Trachea (tissue), 1 donor: Measurements from ENCODE around the genes PROCR and DSN1.

DNA sequence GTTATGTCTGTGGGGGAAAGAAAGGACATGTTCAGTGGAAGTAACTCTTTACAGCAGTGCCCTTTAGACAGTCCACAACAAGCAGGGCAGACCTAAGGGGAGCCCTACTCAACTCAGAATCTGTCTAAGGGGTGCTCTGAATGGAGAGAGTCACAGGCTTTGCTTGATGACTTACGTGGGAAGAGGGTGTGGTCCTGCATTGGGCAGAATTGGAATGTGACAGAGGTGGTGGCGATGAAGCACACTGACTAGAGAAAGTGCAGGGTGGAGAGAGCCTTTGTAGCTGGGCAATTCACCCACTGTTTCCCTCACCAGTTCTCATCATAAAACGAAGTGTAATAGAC is 11.2 kb downstream of the TP53INP2 start:
- PRO-cap: no peak

DNA sequence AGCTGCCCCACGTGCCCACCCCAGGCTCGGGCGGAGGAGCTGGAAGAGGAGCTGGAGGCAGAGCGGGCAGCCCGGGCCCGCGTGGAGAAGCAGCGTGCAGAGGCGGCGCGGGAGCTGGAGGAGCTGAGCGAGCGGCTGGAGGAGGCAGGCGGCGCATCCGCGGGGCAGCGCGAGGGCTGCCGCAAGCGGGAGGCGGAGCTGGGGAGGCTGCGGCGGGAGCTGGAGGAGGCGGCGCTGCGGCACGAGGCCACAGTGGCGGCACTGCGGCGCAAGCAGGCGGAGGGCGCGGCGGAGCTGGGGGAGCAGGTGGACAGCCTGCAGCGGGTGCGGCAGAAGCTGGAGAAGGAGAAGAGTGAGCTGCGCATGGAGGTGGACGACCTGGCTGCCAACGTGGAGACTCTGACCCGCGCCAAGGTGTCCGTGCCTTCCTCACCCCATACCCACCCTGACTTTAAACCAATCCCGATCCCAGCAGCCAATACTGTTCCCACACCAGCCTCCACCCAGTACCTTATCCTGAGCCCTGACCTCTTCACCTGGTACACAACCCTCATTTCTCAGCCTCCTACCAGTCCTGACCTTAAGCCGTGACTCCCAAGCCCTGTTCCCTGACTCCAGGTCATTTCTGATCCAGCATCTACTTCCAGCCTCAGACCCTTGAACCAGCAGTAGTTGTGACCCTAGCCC is 41.7 kb downstream of the MYH7B start:
- PRO-cap: no peak

GRCh38 chr20:35038950-35039447 is 53.6 kb downstream of the TRPC4AP start:
- PRO-cap: no peak

GRCh38 chr20:35146344-35146778 is 775 bp downstream of the EDEM2 start:
- PRO-cap: no peak

- PRO-cap: bidirectional peak, plus-strand start at chr20:35171863, minus-strand start at chr20:35171840; bidirectional peak, plus-strand start at chr20:35172087, minus-strand start at chr20:35171968
Observed at GRCh38 chr20:35171615-35172503, at the start of gene PROCR. Gene PROCR, plus strand, starts transcription at chr20:35172072.

DNA sequence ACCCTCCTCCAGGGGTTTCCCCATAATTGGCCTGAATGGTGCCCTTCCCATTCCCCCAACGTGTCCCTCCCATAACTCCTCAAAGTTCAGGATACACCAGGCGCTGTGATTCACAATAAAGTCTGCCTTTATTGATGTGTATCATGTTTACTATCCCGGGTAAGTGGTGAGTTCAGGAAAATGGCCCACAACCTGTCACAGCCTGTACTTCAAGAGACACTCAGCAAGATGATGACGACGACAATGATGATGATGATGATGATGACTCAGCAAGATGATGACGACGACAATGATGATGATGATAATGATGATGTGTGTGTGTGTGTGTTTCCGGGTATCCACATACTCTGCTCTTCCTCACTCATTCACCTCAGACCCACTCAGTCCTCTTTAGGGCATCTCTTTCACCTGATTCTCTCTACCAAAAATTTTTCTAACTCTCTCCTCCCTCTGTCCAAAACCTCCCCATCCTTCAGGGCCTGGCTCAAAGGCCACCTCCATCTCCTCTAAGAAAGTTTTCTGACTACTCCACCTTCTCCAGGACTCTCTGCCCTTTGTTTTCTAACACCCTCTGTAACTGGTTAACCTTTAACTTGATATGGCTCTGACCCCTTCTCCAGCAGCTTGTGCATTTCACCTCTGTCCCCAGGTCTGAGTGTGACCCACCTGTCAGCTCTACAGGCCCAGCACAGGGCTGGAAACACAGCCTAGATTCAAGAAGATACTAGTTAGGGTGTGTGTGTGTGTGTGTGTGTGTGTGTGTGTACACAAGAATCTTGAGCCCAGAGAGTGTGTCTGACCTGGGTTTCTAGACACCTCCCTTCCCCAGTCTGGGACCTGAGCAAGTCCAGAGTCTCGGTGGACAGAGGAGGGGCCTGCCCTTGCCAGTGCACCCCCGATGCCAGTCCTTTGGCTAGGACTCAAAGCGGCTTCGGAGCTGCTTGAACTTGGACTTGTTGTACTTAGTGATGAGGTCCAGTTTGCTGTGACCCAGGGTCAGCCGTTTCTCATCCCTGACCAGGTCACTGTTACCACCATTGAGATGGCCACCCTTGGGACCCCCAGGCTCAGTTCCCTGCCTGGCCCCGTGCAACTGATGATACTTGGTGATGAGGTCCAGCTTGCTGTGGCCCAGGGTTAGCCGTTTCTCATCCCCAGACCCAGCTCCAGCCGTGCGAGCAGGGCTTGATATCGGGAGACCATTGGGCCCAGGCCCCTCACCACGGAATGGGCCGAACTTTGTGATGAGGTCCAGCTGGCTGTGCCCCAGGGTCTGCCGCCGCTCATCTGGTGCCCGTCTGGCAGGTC is 1.5 kb upstream of the EIF6 start:
- PRO-cap: no peak

- PRO-cap: no peak
Observed at GRCh38 chr20:35601008-35601362, 14.6 kb upstream of the SPAG4 start.

DNA sequence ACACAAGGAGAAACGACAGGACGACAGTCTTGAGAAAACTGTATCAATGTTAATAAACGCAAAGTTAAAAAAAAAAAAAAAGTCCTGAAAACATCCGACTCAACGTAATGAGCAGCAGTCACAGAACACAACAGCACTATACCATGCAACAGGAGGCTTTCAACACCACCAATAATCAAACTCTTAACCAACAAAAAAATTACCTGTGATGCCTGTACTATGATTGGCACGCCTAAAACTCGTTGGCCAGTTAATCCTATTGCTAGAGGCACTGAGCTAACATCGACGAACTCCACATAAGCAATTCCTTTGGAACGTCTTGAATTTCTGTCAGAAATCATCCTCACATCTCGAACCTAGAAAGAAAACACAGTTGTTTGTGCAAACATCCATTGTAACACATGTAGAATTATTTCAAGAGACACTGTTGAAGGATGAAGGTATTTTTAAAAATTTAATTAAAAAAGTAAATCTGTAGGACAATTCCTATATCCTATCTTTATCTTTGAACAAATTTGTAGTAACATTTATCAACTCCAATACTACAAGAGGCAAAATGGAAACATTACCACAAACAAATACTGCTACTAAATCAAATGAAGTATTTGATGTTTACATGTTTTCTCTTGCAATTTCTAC is 17.6 kb downstream of the RBM39 start:
- PRO-cap: no peak

GRCh38 chr20:36095781-36096628 is 58.5 kb upstream of the EPB41L1 start:
- PRO-cap: no peak

GRCh38 chr20:36460398-36460984 is 80.8 kb upstream of the MYL9 start:
- PRO-cap: no peak

DNA sequence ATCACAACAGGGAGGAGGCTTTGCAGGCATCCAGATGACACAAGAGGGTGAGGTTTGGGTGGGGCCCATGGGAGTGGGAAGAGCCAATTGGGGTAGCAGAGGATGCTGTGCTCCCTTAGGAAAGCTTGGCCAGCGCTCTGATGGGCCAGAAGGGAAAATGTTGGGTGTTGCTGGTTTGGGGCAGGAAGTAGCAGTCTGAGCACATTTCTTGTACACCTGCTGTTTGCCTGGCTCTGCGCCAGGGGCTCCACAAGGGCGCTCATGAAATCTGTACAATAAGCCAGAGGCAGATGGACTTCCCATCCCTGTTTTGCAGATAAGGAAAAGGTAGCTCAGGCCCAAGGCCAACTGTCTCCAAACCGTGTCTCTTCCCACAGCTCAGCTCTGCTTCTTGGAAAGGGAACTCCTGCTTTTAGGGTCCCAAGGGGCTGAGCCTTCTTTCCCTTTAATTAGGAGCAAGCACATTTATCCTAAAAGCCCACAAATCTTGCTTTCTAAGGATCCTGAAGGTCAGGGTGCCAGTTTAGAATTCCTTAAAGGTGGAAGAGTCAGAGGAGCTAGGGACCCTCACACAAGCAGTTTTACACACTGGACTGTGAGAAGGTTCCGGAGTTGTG is 73.6 kb upstream of the MYL9 start:
- PRO-cap: no peak

- PRO-cap: no peak
Observed at GRCh38 chr20:36496657-36497044, 44.7 kb upstream of the MYL9 start.

DNA sequence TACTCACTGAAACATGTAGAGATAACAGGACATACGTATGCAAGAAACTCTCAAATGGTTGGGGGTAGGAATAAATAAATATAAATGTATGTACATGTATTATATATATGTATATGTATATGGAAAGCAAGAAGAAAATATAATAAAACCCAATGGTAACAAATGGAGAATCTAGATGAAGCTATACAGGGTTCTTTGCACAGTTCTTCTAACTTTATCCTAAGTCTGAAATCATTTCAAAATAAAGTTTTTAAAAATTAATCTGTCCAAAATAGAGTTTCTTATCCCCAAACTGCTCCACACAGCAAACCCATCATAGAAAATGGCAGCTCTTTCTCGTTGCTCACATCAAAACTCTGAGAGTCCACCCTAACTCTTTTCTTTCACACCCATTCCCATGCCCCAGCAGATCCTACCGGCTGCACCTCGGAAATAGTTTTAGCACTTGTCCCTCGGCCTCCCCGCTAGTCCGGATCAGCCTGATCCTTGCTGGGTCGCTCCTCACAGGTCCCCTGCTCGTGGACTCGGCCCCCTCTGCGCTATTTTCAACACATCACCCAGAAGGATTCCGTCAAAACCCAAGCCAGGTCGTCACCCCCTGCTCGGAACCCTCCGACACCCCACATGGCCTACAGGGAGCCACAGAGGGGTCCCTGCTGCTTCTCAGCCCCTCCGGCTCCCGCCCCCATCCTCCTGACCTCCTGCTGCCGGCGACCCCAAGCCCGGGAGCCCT is 1.0 kb upstream of the MYL9 start:
- PRO-cap: no peak

DNA sequence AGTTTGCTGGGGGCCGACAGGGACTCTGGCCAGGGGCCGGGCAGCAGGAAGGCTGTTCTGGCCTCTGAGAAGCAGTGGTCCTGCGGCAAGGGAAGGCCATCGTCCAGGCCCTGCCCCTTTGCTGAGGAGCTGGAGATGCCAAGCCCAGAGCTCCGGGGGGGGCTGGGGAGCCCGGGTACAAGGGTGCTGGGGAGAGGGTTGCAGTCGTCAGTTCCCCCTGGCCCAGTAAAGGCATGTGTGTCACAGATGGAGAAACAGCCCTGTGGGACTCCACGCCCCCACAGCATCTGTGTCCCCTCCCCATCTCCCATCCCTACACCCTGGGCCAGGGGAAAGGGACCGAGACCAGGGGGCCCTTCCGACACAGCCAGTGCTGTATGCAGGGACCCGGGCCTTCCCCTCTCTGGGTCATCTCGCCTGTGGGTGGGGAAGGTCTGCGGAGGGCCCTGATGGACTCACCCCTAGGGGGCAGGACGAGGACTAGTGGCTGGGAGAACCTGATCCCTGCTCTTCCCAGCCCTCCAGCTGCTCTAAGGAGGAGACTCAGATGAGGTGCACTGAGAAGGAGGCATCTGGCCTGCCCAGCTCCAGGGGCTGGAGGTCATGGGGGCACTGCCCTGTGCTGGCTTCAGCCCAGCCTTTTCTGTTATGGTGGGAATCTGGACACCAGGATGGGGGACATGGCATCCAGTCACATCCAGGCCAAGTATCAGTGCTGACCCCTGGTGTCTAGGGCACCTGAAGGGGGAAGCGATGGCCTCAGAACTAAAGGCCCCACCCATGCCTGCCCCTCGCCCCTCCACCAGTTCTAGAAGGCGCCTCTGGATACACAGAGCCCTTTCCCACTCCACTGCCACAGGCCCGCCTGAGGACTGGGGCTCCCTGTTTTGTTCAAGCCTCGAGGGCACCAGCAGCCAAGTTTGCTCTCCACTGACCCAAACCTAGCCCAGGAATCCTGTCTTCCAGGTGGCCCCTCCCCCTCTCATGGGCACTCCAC is 710 bp downstream of the MYL9 start:
- PRO-cap: bidirectional peak, plus-strand start at position 537 of the sequence, minus-strand start at position 227 of the sequence

- PRO-cap: no peak
Observed at GRCh38 chr20:36570669-36570956, 2.8 kb upstream of the TGIF2 start.

GRCh38 chr20:36585091-36586251 is 12.1 kb downstream of the TGIF2 start:
- PRO-cap: no peak

DNA sequence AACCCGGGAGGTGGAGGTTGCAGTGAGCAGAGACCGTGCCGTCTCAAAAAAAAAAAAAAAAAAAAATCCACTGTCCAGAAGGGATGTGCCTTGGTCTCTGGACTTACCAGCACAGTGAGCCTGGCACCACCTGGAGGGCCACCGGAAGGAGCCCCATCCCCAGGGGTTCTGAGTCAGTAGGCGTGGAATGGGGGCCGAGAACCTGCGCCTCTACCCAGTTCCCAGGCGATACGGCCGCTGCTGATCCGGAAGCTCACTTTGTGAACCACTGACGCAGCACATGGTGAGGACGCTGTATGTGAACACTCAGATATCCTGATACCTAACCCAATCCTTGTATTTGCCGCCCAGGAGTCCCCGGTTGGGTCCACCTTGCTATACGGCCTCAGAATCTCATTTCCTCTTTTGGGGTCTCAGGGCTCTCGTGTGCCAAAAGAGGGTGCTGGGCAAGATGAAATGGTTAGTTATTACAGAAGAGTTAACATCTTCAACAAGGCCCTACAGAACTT is 690 bp upstream of the RAB5IF start:
- PRO-cap: no peak

- PRO-cap: no peak
Observed at GRCh38 chr20:36632133-36632992, 13.6 kb downstream of the SLA2 start.

- PRO-cap: no peak
Observed at GRCh38 chr20:36676756-36677092, 30.7 kb upstream of the SLA2 start.

DNA sequence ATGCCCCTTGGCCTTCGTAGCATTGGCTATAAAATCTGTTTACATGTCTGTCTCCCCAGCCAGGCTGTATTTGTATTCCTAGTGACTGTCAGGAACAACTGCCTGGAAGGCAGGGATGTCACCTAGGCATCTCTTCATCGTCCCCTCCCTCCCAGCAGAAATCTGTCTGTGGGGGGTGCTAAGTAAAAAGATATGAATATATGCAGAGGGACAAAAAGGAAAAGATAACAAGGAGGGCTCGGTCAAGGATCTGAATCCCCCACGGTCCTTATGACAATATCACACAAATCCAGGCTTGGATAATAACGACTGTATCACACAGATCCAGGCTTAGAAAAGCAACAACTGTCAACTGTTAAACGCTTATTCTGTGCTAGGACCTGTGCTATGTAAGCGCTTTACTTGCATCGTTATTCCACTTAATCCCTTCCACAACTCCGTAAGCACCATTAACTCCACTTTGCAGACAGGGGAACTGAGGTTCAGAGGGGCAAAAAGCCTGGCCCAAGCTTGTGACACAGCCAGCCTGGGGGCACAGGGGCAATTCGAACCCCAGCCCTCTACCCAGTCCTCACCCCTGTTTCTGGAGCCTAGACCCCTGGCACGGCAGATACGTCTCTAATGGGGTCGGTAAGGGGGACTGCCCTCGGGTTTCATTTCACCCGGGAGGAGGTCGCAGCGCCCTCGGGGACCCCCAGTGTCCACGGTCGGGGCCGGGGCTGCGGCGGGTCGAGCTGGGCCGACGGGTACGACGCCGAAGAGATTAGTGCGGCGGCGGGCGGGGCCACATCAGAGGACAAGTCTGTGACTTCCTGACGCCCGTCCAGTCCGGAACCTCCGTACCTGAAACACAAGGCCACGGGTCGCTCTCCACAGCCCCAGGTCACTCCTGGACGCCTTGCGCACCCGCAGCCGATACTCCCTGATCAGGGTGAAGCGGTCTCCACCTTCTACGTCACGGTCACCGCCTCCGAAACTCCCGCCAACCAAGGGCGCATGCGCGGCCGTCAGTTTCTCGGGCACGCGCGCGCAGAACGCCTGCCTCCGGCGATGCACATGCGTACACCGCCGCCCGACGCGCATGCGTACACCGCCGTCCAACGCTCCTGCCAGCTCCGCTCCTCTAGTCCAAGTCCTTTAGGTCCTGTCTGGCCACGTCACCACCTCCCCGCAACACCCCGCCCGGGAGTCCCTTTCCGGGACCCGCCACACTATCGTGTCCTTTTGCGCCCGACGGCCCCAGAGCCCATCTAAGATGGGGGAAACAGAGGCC is at the start of gene DSN1:
DSN1 (minus strand) TSS at position 945 of the 1,273 bp plus-strand sequence.
- PRO-cap: bidirectional peak, plus-strand start at position 1,140 of the sequence, minus-strand start at position 963 of the sequence